Pericardium fibroblast (primary cell): Measurements from ENCODE around the gene OMP.

- RAMPAGE, long total RNA = no peak
Measured at GRCh38 chr11:76767691-76768479, 15.3 kb upstream of the TSKU start.

DNA sequence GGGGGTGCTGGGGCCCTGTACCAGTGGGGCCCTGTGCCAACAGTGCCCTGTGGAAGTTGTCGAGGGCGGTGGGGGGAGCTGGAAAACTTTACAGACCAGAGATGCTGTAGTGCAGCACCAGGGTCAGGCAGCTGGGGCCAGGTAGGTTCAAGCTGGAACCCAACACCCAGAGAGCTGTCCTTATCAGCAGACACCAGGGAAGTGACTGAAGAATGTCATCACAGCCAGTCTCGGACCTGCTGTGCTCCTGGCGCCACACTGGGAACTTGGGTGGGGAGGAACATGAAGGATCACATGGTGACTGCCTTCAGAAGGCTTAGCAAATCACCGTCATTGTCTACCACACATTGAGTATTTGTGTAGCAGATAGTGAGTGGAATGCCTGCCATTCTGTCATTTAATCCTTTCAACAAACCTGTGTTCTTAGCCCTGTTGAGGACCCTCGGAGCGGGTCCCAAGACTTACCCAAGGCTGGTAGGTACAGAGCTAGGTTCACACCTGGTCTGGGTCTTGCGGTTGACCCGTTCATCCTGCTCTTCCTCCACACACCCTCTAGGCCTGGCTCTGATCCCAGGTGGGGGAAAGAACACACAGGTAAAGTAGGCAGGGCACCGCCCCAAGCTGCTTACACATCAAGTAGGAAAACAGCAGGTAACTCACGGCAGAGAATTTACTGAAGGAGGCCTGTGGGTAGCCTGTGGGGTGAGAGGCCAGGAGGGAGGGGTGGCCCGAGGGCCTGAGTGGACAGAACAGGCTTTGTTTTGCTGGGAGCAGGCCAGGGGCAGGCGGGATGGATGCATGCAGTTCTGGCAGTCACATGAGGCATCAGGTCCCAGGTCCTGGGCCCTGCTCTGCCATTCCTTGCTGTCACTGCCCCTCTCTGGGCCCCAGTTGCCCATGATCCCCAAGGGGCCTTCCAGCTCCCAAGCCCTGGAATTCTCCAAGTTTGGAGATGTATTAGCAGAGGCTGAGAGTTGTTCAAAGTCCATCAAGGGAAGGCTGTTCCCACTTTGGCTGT, 5.4 kb downstream of the TSKU start:
- RAMPAGE, long total RNA = no peak

GRCh38 chr11:76820017-76820482, 36.9 kb downstream of the TSKU start:
- RAMPAGE, long total RNA = no peak

DNA sequence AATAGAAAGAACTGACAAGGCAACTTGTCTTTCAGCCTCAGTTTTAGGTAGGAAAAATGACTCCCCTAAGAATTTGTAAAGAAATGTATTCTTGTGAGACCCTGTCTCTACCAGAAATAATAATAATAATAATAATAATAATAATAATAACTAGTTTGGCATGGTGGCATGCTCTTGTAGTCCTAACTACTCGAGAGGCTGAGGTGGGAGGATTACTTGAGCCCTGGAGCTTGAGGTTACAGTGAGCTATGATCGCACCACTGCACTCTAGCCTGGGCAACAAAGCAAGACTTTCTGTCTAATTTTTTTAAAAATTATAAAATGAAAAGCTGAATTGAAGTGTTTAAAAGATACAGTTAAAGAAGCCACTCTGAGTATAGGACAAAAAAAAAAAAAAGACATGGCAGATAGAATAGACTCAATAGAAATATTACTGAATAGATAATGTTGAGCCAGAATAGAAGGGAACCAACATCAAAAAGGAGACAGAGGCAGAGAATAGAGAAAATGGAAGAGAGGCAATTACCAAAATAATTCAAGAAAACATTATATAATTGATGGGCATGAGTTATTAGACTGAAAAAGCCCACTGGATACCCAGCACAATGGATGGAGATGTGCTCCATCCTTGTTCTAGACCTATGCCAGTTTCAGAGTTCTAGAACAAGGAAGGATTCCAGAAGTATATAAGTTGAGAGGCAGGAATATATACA, 24.0 kb upstream of the B3GNT6 start:
- RAMPAGE, long total RNA = no peak

DNA sequence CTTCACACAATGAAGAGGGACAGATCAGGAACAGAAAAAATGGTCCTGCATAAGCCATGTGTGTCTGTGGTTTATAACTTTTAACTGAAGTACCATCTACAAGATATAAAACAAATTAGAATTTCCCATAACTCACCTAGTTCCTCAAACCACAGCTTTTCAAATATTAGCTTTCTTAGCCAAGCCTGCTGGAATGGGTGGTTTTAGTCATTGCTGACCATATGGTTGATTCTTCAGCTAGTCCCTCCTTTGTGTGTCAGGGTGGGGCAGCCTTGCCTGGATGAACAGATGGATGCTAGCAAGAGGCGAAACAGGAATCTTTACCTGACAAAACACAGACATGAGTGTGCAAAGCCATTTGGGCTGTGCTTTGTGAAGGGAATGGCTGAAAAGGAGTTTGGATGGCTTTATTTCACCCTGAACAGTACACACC, 6.9 kb upstream of the B3GNT6 start:
- RAMPAGE, long total RNA = no peak

DNA sequence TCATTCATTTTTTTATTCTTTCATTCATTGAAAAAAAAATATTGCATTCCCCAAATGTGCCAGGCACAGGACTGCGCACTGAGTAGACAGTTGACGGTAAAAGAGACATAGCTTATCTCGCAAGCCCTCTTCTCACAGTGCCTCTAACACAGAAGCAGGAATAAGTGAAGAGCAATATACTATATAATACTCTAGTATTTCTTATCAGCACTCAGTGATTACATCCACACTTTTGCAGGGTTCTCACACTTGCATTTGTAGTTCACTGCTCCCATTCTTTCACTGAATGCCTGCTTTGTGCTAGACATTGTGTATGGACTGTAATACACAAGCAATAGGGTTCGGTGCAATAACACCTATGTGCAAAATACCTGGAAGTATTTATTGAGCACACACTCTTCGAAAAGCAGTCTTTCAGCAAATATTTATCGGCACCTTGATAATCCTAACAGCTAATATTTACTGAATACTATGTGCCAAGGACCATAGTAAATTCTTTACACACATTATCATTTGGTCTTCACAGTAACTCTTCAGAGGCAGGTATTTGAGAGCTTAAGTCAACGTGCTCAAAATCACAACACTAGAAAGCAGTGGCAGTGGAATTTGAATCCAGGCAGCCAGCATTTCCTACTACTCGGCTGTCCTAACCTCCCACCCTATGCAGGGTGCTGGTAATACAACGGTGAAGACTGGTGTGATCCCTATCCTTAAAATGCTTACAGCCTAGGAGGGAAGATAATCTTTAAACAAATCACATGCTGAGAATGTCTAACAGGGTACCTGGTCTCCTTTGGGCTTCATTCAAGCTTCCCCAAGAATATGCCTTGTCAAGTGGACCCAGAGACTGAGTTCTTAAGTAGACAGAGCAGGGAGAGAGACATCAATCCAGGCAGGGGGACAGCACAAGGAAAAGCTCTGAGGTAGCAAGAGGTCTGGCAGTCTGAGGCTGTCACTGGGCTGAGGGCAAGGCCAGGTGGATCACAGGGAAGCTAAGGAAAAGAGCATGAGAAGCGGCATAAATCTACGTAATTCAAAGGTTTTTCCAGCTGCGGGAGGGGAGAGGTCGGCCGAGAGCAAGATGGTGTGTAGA, 2.3 kb downstream of the B3GNT6 start:
- RAMPAGE, long total RNA = no peak

DNA sequence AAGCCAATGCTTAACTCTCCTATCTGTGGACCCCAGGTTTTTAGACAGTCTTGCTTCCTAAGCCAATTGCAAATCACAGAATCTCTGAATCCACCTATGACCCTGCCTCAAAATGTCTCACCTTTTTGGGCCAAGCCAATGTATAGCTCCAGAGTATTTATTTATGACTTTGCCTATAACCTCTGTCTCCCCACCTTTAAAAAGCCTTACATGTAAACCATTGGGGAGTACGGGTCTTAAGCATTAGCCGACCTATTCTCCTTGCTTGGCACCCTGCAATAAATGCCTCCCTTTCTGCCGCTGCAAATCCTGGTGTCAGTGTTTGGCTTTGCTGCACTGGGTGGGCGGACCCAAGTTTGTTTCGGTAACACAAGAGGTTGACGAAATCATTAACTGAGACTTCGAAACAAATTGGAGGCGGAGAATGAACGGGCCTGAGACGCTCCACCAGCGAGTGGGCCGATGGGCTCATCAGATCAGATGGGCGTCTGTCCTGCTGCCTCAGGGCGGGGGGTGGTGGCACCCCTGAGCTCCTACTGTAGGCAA, 1.1 kb upstream of the CAPN5 start:
- RAMPAGE, long total RNA = no peak

DNA sequence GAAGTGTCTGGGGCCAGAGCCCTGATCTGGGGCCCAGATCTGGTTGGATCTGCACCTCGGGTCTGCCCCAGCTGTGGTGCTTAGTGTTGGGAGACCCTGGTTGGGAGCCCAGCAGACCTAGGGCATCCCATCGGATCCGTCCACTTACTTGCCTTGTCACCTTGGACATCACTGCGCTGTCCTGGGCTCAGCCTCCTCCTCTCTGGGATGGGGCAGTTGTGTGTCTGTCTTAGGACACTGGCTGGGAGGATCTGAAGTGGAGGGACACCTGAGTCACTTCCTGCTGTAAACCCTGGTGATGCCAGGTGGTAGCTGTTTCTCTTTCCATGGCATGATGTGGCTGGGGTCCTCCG, 12.3 kb upstream of the OMP start:
- RAMPAGE, long total RNA = no peak

GRCh38 chr11:77096551-77096981, 6.1 kb upstream of the OMP start:
- RAMPAGE, long total RNA = no peak

GRCh38 chr11:77102394-77103237, at the start of gene OMP:
Gene OMP, plus strand, starts transcription at chr11:77102840.
- RAMPAGE, long total RNA = no peak

DNA sequence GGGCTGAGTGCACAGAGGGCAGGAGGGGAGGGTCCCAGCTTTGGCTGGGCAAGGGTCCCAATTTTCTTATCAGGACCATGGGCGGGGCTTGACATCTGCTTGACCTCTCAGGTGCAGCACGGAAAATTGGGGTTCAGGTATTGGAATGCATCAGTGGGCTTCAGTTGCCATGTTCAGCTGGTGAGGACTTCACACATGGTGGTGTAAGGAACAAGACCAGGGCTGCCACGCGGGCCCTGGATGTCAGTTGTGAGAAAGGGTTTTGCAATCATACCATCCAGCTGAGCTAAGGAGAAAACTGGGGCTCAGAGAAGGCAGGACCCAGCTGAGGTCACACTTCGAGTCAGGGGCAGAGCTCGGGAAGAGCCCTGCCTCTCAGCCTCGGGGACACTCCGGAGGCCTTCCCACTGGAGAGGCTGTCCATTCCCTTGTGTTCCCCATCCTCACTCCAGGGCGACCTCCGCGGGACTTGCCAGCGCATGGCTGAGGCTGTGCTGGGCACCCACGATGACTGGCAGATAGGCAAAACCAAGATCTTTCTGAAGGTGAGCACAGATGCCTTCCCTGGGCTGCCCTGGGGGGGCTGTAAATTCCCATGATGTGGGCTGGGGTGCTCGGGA, 47.0 kb downstream of the MYO7A start:
- RAMPAGE, long total RNA = no peak

DNA sequence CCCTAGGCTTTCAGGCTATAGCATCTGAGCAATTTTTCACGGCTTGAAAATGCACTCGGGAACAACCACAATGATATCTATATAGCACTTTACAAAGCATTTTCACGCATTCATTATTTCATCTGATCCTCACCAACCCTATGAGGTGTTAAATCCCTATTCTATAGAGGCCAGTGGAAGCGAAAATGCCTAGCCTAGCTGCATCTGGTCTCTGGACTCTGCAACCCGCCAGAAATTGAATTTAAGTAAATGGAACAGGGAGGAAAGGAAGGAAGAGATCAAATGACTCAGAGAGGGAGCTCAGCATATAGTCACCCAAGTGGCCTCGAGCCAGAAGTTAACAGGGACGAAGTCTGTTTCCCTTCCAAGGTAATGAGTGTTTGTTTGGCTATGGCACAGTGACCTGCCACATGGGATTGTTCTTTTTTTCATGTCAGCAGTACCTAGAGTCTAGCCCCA, 66.4 kb downstream of the PAK1 start:
- RAMPAGE, long total RNA = no peak

DNA sequence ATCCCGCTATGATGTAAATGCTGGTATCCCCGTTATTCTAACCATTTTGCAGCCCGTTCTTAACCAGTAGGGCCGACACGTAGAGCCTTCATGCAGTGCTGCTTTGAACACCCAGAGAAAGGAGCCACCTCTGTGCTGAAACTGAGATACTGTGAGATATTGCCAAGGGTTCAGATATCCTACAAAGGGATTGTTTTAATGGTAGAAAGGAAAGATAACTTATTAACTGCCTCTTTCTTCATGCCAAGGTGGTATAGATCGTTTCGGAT, 883 bp downstream of the AQP11 start:
- RAMPAGE, long total RNA = no peak

- RAMPAGE, long total RNA = no peak
Measured at GRCh38 chr11:77676801-77677170, 39.2 kb upstream of the CLNS1A start.

GRCh38 chr11:78045697-78046125, 17.9 kb upstream of the THRSP start:
- RAMPAGE, long total RNA = no peak

- RAMPAGE, long total RNA = no peak
Measured at GRCh38 chr11:78187808-78188455, 494 bp downstream of the KCTD21 start.

- RAMPAGE, long total RNA = no peak
Measured at GRCh38 chr11:78351216-78351732, 66.3 kb downstream of the GAB2 start.

DNA sequence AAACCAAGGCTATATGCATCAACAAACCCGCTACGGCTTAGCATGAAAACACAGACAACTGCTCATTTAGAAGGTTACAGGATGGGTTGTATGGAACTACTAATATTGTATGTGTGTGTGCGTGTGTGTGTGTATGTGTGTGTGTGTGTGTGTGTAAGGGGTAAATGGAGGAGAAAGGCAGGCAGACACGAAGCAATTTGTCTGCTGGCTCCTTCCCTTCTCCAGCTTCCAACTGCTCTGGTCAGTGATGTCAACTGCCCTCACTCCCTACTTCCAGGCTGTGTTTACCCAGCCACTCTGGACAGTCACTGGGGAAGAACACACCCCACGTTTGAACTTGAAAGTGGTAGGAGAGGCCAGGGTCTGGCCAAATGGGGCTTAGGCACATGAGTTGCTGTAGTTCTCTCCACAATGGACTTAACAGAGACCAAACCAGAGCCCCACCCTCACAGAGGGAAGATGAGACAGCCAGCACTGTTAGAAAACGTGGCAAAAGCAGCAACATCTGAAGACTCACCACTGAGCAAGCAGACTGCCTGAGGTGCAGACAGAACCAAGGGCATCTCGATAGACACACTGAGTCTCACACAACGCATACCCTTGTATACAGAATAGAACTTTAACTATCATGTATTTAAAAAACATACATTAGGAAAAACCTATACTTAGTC, 46.9 kb downstream of the GAB2 start:
- RAMPAGE, long total RNA = no peak

DNA sequence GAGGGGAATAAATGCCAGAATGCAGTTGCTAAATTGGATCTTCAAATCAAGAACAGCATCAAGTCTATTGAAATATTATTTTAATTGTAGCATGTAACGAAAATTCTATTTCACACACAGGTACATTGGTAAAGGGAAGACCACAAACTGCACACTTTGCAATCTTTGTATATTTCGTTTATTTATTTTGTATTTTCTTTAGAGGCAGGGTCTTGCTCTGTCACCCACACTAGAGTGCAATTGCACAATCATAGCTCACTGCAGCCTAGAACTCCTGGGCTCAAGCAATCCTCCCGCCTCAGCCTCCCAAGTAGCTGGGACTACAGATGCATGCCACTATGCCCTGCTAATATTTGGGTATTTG, 42.8 kb downstream of the GAB2 start:
- RAMPAGE, long total RNA = no peak

- RAMPAGE, long total RNA = no peak
Measured at GRCh38 chr11:78378929-78379405, 38.7 kb downstream of the GAB2 start.